Endothelial cell (in vitro differentiated cells): ENCODE measurements around a stretch of chr13.

- PRO-cap, result no peak
These were observed 43.3 kb downstream of the EFNB2 start for GRCh38 chr13:106492103-106492703.

DNA sequence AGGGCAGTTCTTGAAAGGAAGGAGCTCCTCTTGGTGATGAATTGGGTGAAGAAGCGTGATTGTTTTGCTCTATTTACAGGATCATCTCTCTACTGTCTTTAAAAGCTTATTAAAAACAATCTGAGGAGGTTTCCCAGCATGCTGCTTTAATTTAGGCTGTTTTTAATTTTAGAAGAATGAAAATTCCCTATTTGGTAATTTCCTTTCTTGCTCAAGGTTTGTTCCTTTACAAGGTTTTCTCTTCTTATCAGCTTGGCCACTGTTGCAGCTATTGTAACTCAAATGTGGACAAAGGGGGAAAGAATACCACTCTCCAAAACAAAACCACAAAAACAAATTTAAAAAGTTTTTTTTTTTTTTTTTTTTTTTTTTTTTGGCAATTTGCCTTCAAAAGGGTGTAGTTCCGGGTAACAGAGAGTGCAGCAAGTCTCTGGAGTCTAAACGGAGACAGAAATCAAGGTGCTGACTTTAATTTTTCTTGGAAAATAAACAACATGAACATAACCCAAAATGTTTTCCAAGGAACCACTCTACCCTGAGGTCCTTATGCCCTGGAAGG lies 306.4 kb upstream of the ARGLU1 start:
- PRO-cap, result no peak

DNA sequence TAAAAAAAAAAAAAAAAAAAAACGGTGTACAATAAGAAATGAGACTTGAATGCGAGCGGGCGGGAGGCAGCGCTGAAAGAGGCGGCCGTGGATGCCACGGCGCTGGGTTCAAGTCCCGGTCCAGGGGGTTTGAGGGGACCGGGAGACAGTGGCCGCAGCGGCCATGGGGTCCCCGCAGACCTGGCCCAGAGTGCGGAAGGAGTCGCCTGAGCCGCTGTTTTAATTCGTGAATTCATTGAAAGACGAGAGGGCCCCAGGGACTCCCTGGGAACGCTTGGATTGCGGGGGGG lies 349.2 kb upstream of the ARGLU1 start:
- PRO-cap, result bidirectional peak, plus-strand start at position 34 of the sequence, minus-strand start outside the sequence

DNA sequence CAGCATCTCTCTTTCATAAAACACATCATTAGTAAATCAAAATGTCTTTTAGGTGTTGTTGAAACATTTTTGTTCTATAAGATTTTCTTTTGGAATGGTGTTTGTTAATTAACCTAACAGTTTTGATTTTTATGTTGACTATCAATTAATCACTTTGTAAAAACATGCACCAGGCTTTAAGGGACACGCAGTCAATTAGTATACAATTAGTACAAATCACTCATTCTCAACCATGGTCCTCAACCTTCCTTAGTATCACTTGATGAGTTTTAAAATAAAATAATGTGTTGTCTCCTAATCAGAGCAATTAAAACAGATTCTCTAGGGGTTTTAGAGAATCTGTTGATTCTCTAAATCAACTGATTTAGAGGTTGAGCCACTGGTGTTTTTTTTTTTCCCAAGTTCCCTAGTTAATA lies 617.6 kb downstream of the NALF1 start:
- PRO-cap, result no peak

- PRO-cap, result no peak
These were observed 95.0 kb downstream of the LIG4 start for GRCh38 chr13:108120090-108120919.

DNA sequence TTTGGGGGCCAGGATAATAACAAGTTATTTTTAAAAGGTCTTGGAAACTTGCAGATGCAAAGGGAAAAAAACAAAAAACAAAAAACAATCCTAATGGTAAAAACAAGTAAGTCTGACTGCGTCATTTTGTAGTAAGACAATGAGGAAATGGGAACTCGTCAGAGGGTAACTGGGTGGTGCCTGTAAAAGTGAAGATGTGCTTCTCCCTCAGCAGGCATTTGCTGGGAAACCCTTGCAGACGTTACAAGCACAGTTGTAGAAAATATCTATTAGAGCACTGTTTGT lies 2.2 kb upstream of the TNFSF13B start:
- PRO-cap, result no peak

- PRO-cap, result no peak
These were observed 350.9 kb downstream of the MYO16 start for GRCh38 chr13:108980212-108980715.

DNA sequence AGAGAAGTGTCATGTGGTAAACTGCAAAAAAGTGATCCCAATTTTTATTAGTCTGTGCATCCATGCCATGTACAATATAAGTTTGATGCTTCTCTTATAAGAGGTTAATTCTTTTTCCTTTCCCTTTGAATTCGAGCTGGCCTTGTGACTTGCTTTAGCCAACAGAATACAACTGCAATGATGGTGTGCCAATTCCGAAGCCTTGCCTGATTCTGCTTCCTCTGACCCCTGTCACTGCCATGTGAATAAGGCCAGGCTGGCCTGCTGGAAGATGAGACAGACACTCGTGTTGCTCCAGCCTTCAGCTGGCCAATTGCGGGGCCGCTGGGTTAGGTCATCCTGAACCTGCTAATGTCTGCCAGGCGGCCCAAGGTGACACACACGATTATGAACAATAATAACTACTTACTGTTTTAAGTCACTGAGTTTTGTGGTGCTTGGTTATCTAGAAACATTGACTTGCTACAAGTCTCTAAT lies 352.0 kb downstream of the MYO16 start:
- PRO-cap, result no peak

DNA sequence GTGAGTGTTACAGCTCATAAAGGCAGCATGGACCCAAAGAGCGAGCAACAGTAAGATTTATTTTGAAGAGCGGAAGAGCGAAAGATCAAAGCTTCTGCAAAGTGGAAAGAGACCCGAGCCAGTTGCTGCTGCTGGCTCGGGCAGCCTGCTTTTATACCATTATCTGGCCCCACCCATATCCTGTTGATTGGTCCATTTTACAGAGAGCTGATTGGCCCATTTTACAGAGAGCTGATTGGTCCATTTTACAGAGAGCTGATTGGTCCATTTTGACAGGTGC lies 468.0 kb downstream of the IRS2 start:
- PRO-cap, result no peak

- PRO-cap, result no peak
These were observed 134.4 kb downstream of the IRS2 start for GRCh38 chr13:109651748-109652521.

DNA sequence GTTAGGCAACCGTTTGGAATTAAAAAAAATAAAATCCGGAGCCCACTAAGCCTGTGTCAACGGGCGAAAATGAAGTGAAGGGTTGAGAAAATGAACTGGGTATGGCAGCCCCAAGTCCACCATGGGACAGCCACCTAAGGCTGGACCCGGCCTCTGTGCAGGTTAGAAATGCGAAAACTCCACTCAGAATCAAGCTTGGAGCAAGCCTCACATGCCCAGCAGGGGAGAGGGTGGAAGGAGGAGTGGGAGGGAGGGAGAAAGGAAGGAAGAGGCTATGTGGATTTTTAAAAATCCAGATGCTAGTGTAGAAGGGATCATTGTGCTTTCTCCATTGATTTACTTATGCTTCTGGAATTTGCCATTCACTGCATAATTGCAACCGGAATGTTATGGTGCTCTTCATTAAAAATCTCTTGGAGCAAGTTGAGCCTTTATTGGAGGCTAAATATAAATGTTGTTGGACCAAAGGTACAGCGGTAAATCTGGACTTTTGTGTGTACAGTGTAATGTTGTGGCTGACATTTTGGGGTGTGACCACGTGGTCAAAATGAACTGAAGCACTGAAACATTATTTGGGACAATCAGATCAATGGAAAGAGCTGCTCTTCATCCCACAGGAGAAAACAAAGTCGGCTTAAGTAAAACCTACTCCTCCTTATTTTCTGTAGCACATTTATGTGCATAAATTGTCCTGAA lies 101.0 kb downstream of the IRS2 start:
- PRO-cap, result no peak

DNA sequence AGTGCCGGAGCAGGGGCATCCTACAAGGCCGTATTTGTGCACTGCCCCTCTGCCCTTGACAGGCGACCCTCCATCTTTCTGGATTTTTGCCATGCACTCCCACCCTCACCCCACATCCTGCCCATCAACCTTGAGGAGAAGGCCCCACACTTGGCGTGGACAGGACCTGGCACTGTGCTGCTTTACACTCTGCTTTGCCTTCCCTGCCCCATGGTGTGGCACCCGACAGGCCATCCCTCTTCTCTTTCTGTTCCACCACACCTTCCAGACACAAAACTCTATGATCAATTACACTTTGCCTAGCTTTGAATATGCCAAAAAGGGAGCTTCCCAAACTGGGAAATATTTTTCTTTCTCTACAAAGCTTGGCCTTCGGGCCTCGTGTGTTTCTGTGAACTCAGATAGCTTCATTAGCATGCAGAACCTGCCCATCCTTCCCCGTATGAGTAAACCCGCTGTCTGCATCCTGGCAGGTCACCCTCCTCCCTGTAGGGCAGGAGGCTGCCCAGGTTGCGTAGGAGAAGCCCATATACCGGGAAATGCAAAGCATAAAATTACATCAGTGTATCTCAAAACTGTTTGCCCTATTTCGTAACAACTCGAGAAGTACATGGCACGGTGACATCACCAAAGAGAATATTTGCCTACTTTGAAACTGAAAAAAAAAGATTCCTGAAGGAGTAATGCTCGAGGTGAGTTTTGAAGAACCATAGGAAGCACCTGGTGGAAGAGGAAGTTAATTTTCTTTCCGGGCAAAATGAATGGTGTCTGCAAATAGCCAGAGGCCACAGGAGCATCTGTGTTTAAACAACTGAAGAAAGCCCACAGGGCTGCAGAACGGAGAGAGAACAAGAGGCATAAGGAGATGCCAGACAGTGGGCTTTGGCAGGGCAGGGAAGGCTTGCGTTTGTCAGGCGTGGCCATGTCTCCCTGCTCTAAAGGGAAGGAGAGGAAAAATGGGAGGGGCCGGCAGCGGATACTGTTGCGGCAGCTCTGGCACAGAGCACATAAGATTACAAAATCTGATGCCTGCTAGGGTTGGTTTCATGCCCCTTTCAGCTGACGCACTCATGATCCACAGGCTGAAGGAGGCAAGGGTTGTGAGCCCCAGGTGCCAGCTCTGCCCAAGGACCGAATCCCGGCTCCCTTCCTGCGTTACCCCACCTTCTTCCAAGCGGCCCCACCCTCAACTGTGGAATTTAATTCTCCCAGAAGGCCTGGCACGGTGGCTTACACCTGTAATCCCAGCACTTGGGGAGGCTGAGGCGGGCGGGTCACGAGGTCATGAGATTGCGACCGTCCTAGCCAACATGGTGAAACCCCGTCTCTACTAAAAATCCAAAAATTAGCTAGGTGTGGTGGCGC lies 81.5 kb downstream of the IRS2 start:
- PRO-cap, result unidirectional peak, plus-strand start at position 833 of the sequence

DNA sequence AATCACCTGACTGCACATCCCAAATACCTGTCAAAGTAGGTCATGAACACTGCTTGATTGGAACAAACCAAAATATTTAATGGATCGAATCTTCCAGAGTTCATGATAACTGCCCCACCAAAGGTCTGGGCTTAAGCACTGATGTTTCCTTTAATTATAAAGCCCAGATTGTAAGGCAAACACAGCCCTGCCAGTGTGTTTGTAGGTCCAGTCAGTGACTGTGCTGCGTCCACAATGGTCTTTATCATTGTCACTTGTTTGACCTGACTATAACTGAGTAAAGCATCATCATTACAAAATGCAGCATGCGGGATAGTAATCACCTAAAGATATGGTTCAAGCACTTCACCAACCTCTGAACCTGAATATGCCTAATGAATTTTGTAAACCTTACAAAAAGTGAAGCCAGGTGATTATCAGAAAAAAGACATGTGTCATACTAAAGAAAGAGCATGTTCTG lies 63.3 kb downstream of the IRS2 start:
- PRO-cap, result no peak

- PRO-cap, result no peak
These were observed 16.9 kb downstream of the IRS2 start for GRCh38 chr13:109769511-109769791.

GRCh38 chr13:109791155-109791771 lies 4.9 kb upstream of the IRS2 start:
- PRO-cap, result no peak

- PRO-cap, result no peak
These were observed 119.2 kb downstream of the COL4A1 start for GRCh38 chr13:110187739-110188138.

DNA sequence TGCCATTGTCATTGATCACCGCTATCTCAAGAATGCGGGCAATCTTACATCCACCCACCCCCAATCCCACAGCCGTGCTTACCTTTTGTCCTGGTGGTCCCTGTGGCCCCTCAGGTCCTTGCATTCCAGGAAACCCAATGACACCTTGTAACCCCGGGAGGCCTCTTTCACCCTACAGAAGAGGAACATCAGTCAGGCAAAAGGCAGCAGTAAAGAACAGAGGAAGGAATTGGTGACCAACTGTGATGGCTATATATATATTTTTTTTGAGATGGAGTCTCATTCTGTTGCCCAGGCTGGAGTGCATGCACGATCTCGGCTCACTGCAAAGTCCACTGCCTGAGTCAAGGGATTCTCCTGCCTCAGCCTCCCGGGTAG lies 93.1 kb downstream of the COL4A1 start:
- PRO-cap, result no peak

- PRO-cap, result no peak
These were observed 85.4 kb downstream of the COL4A1 start for GRCh38 chr13:110221370-110222139.

GRCh38 chr13:110233099-110233908 lies 73.7 kb downstream of the COL4A1 start:
- PRO-cap, result bidirectional peak, plus-strand start at chr13:110233376, minus-strand start at chr13:110233251

GRCh38 chr13:110242432-110243063 lies 64.4 kb downstream of the COL4A1 start:
- PRO-cap, result no peak